HGPS cell (cell line): ENCODE measurements around the genes POLE4 and TRABD2A.

- RRBS, result no CpG with 5 or more reads among the region's 5 CpGs
Observed at GRCh38 chr2:74863564-74864148, 29.7 kb downstream of the HK2 start.

DNA sequence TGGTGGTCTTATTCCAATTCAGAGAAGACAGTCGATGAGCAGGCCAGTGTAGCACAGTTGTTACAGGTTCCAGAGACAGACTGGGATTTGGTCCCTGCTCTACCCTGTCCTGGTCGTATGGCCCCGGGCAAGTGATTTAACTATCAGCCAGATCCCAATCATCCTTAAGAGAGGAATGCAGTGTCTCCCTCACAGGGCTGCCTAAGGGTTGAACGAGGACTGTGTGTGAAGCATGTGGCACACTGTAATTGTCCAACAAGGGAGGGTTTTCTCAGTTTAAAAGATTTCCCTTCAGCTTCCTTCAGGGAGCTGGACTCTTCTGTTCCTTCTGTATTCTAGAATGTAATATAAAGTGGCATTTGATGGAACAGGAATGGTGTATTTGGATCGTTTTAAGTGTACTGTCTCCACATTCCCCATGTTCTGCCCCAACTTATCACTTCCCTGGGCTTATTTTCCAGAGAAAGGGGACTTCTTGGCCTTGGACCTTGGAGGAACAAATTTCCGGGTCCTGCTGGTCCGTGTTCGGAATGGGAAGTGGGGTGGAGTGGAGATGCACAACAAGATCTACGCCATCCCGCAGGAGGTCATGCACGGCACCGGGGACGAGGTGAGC, 47.4 kb downstream of the HK2 start:
- RRBS, result 94% methylated on average over 4 of the region's 13 CpGs

GRCh38 chr2:74908501-74909082, 49.9 kb upstream of the POLE4 start:
- RRBS, result no CpG with 5 or more reads among the region's 14 CpGs

- RRBS, result no CpG with 5 or more reads among the region's 2 CpGs
Observed at GRCh38 chr2:74947781-74948149, 10.7 kb upstream of the POLE4 start.

DNA sequence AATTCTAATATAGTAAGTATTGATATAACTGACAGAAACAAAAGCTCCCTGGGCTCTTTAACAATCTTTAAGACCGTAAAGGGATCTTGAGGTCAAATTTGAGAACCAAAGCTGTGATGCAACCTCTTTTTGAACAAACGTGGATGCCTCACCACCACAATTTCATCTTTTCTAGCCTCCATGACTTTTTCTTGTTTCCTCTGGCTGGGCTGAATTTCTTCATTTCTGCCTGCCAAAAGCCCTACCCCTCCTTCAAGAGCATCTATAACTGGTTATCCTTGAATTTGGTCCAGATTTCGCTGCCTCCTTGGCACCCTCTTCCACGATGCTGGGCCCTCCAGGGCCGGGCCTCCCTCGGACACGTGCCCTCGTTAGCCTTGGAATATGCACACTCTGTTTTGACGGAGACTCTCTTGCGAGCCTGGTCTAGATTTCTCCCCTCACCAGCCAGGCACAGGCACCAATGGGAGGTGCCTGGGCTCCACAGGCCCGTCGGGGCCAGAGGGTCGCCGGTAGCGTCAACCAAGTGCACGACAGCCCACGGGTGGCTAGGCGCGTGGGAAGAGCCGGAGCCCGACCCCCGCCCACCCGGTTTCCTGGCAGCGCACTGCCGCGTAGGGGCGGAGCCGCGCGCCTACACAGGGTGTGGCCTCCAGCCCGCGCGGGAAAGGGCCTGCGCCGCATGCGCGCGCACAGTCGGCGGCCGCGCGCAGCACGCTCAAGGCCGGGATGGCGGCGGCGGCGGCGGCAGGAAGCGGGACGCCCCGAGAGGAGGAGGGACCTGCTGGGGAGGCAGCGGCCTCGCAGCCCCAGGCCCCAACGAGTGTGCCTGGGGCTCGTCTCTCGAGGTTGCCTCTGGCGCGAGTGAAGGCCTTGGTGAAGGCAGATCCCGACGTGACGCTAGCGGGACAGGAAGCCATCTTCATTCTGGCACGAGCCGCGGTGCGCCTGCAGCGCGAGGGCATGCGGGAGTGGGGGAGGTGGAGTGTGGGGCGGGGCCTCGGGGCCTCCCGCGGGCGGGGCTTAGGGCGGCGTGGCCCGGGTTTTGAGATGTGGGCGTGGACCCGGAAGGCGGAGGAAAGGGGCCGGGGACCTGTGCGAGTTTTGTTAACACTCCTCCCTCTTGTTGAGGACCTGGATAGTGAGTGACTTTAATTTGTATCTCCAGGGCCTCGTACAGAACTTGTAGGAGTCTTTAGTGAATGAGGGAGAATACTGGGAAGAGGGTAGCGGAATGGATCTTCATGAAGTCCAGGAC, at the start of gene POLE4:
Gene POLE4 (plus strand): TSS at position 693 of the 1,258 bp plus-strand sequence.
- RRBS, result 4% methylated on average over 7 of the region's 86 CpGs

- RRBS, result no CpG with 5 or more reads among the region's 2 CpGs
Observed at GRCh38 chr2:77457603-77458260, 64.4 kb downstream of the LRRTM4 start.

DNA sequence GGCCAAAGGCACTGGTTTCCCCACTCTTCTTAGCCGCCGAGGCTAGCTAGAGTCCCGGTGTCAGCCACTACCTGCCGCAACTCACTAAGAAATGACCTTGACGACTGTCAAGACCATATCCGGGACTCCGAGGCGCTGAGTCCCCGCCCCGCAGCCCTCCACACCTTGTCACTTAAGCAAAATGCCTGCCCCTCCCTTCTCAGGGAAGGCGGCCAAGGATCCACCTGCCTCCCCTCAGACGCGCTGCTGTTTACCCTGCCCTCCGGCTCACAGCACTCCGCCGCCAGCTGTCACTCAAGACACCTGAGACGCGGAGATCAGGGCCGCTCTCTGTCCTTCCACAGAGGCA, 32.7 kb upstream of the REG3G start:
- RRBS, result 4% methylated on average over 6 of the region's 19 CpGs

GRCh38 chr2:79158190-79158497, 1.4 kb downstream of the REG3A start:
- RRBS, result no CpG with 5 or more reads among the region's 3 CpGs

DNA sequence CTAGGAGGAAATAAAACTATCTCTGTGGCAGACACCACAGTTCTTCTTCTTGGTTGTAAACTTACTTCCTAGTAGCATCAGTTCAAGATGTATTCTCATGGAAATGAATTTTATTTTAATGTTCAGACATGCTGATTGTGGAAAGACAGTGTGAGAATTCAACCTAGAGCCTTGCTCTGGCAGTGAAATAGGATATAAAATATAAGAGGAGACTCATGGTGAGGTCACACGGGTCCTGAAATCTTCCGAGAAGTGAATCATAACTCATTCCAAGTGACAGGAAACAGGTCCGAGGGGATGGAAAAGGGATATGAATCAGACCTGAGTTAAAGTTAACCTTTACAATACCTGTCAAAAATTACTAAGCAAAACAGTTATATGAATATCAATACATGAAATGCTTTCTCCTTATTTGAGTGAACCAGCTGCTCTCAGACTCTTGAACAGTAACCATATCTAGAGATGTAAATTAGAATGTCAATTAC, 185.2 kb upstream of the LRRTM1 start:
- RRBS, result no CpG with 5 or more reads among the region's 3 CpGs

DNA sequence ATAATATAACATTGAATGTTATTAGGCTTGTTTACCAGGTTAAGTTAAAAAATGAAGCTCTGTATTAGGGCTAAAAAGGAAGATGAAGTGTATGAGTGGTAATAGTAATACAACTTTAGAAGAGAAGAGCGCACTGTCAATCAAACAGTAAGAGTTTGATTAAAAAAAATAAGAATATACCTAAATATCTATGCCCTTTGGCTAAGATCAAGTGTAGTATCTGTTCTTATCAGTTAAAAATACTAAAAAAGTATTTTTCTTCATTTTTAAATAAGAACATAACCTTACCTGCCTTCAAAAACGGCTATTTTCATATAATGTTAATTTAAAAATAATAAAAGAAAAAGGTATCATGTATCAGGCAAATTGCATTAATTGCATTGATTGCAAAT, 1647.6 kb downstream of the SUCLG1 start:
- RRBS, result no CpG with 5 or more reads among the region's 2 CpGs

DNA sequence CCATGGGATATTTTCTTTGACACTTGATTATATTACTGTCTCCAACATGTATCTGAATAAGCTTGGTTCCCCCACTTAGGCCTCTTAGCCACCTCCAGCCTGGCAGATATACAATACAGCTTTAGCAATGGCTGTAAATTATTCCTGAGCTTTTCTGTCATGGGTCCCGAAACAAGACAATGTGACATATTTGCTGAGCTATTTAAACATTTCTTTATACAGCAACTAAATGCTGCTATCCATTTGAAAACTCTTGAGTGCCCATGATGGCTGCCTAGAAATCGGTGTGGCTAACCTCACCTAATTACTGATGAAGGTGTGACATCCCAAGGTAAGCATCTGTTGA, 406.1 kb downstream of the SUCLG1 start:
- RRBS, result no CpG with 5 or more reads among the region's 2 CpGs

DNA sequence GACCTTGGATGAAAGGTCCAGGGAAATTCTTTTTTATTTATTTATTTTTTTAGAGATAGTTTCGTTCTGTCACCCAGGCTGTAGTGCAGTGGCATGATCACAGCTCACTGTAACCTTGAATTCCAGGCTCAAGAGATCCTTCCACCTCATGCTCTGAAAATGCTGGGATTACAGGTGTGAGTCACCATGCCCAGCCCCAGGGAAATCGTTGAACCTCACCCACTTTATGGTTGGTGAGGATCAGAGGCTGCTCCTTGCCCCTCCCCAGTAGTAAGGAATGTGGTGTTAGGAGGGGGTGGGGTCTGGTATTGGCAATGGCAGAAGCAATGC, 162.0 kb downstream of the SUCLG1 start:
- RRBS, result no CpG with 5 or more reads among the region's 2 CpGs

GRCh38 chr2:84486369-84487250, 27.5 kb upstream of the SUCLG1 start:
- RRBS, result no CpG with 5 or more reads among the region's 3 CpGs

DNA sequence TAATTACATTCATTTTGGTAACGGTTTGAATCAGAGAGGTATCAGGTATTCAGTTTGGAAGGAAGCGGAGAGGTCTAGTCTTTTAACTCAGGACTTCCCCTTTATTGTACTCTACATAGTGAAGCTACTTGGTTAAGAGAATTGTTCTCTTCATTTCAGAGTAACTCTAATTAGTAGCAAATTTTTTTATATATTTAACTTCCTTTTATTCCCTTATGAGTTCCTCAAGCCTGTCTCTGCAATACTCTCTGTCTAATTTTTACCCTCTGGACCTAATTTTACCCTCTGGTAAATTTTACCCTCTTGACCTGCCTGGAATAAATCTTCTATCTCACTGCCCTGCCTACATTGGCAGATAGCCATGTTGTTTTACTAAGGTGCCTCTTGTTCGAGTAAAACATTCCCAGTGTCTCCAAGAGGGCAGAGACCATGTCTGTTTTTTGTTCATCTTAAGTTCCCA, 170.6 kb downstream of the DNAH6 start:
- RRBS, result no CpG with 5 or more reads among the region's 3 CpGs

GRCh38 chr2:84845906-84846646, 34.8 kb downstream of the TRABD2A start:
- RRBS, result no CpG with 5 or more reads among the region's 5 CpGs

GRCh38 chr2:84879412-84880309, 1.2 kb downstream of the TRABD2A start:
- RRBS, result 9% methylated on average over 5 of the region's 41 CpGs

GRCh38 chr2:84880500-84881690, at the start of gene TRABD2A:
Gene TRABD2A (minus strand): TSS chr2:84881084.
- RRBS, result 3% methylated on average over 31 of the region's 86 CpGs

GRCh38 chr2:84926729-84927406, 21.4 kb downstream of the TMSB10 start:
- RRBS, result no CpG with 5 or more reads among the region's 24 CpGs

DNA sequence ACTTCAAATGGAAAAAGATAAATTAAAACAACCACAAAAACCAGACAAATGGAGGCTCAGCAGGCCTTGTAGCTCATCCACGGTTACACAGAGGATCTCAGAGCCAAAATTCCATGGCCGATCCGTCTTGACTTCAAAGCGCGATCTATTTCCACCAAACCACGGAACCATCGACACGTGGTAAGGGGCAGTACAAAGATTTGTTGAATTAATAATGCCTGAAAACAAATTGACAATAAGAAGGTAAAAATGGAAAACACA, 1.0 kb upstream of the KCMF1 start:
- RRBS, result no CpG with 5 or more reads among the region's 8 CpGs

DNA sequence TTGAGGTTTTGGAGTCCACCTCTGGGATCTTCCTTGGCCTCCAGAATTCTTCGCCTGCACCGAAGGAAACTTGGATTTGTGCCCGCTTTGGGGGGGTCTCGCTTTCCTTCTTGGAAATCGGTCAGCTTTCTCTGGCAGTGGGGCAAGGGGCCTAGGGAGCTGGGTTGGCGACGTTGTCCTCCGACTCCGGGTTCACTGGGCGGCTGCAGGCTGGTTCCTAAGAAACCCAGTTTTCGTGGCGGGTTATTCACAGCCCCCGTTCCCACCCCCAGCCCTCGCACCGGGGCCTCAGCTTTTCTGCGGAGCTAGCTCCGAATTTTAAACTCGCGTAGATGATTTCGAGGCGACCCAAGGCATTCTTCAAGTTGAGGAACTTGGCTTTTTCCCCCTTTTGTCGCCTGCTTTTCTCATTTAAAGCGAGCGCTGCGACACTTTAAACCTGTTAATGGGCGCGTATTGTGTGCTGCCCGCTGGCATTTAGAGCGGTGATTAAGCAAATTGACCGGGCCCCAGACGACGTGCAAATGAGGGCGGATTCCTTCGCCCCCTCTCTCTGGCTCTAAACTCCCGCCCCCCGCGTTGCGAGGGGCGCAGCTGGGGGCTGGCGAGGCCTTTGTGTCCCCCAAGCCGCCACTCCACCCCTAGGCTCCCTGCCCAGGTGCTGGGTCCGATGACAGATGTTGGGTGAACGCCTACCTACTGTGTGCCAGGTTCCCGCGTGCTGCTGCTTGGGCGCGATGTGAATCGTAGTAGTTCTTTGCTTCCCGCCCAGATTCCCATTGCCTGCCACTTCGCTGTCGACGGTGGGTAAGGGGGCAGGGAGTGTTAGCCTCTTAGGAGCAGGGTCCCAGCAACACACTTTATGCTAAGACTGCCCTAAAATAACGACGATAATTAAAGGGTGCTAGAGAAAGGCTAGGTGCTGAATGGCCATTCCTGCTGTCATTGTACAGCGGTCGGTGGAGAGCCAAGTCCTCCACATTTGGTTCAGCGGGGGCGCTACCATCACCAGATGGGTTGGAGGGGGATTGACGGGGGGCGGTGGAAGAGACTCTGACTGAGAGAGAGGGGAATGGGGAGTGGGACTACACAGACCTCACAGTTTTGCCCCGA, 1.8 kb downstream of the TCF7L1 start:
- RRBS, result 19% methylated on average over 5 of the region's 61 CpGs